ENCODE measurements around a stretch of chr13.

DNA sequence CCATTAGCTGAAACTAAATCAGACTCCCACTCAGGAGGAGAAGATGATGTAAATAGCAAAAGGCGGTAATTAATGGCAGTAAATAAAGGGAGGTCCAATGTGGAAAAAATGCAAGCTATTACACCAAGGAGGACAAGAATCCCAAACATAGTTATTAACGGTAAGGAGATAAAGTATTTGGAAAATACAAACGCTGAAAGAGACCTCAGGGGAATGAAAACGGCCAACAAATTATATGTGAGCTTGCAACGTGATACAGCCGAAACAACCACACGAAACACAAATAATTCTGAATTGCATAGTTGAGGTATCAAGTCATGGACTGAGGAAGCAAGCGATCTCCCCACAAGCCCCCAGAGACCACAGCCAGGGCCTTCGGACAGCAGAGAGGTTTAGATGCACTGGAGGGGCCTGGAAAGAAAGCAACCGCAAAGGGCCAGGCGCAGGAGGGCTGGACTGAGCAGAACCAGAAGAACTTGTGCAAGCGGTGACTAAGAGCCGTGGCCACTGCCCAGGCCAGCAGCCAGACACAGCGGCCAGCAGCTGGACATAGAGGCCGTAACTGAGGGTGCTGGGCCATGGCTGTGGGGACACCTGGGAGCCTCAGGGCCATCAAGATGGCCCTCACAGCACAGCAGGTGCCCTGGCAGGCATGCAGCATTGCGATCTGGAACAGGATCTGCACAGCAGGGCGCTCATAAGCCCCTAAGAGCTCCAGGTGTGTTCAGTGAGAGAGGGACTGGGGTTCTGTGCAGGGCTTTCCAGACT lies 131.4 kb downstream of the TNFRSF19 start:
- PRO-cap, 3 experiments, result no peak in any of the 3 experiments
- RAMPAGE, long total RNA, 4 experiments, result no peak in any of the 4 experiments
- RRBS, result no CpG with 5 or more reads among the region's 17 CpGs

DNA sequence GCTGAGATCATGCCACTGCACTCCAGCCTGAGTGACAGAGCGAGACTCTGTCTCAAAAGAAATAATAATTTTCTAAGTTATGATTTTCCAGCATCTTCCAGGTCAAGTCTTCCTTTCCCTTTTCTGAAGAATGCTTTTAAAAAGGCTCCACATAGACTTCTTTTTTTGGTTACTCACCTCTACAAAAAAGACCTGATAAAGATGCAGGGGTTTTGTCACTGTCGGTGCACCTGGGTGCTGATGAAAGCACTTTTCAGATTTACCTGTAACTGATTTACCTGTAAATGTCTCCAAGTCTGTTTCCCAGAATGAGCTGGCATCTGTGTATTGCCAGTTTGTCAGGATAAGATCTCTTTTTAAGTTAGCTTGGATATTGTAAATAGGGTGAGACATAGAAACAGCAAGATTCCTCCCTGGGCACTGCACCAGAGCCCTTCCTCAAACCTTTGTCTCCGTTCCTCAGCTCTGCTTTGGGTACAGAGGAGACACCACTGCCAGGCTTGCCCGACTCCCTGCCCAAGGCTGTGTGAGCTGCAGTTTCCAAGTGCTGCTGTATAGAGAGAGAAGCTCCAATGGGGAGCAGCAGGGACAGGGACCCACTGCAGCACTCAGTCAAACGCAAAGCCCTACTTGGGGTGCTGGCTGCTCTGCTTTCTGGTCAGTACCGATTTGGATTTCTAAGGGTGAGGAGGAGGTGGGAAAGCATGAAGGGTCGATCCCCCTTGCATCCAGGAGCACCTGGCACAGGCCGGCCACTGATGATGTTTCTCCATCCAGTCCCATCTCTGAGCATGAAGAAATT lies 158.6 kb downstream of the TNFRSF19 start:
- PRO-cap, 3 experiments, result no peak in any of the 3 experiments
- RAMPAGE, long total RNA, 4 experiments, result no peak in any of the 4 experiments
- RRBS, result no CpG with 5 or more reads among the region's 8 CpGs

DNA sequence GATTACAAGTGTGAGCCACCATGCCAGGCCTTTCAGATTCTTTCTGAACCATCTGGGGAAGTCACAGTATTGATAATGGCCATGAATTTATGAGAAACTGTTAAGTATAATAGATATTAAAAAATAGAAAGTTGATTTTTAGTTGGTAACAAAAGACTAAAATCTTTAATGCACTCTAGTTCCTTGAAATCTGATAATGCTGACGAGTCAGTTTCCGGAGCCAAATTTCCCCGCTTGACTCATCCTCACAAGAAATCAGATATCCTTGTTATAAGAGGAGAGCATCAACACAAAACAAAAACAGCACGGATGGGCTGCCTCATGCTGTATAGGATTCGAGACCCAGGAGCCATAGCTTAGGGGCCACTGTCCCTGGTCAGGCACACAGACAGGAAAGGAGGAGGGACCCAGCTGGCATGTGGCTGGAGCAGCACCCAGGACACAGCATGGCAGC lies 110.4 kb upstream of the SPATA13 start:
- PRO-cap, 3 experiments, result peak in 1 of 3 experiments; most common plus-strand start position 297 of the sequence (in 1)
- RAMPAGE, long total RNA, 4 experiments, result no peak in any of the 4 experiments
- RRBS, result no CpG with 5 or more reads among the region's 5 CpGs

- PRO-cap, 3 experiments, result no peak in any of the 3 experiments
- RAMPAGE, long total RNA, 4 experiments, result no peak in any of the 4 experiments
- RRBS, result no CpG with 5 or more reads among the region's 9 CpGs
Measured at GRCh38 chr13:24124925-24125458, 35.5 kb upstream of the SPATA13 start.

GRCh38 chr13:24159744-24160421 lies 637 bp upstream of the SPATA13 start:
- PRO-cap, 3 experiments, result peak in 1 of 3 experiments; most common plus-strand start chr13:24159905 (in 1)
- RAMPAGE, long total RNA, 4 experiments, result no peak in any of the 4 experiments
- RRBS, result no CpG with 5 or more reads among the region's 14 CpGs

- PRO-cap, 3 experiments, result no peak in any of the 3 experiments
- RAMPAGE, long total RNA, 4 experiments, result no peak in any of the 4 experiments
- RRBS, result 56% methylated on average over 2 of the region's 21 CpGs
Measured at GRCh38 chr13:24223770-24224295, 63.3 kb downstream of the SPATA13 start.

DNA sequence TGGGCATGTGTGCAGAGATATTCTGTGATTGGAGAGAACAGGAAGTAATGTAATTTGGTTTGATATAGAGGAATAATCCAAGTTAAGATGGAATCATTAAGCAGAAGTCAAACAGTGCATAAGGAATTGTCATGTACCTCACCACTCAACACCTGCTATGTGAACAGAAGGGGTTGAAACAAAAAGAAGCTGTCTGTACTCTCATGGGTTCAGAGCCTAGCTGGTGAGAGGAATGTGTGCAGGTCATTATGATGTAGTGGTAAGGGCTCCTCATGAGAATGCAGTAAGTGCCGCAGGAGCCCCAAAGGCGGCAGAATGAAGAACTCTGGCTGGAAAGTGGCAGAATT lies 69.5 kb downstream of the SPATA13 start:
- PRO-cap, 3 experiments, result no peak in any of the 3 experiments
- RAMPAGE, long total RNA, 4 experiments, result no peak in any of the 4 experiments
- RRBS, result no CpG with 5 or more reads among the region's 2 CpGs

GRCh38 chr13:24473941-24474456 lies 38.6 kb downstream of the PARP4 start:
- PRO-cap, 3 experiments, result peak in 1 of 3 experiments; most common minus-strand start chr13:24474186 (in 1)
- RAMPAGE, long total RNA, 4 experiments, result no peak in any of the 4 experiments
- RRBS, result no CpG with 5 or more reads among the region's 7 CpGs

DNA sequence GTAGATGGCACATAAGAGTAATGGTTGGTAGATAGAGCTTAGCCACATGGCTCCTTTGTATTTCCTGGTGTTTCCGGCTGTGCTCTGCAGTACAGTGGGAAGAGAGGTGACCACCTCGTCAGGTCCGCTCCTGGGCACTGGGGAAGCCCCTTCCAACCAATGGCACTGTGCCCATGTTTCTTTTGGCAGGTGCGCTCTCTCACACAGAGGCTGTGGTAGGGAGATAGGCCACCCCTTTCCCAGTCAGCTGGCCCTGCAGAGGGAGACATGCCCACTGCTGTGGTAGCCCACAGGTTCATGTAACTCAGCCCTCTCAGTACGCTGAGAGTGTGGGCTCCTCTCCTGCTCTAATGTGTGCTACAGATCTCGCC lies 74.2 kb upstream of the ATP12A start:
- PRO-cap, 3 experiments, result no peak in any of the 3 experiments
- RAMPAGE, long total RNA, 4 experiments, result no peak in any of the 4 experiments
- RRBS, result no CpG with 5 or more reads among the region's 6 CpGs

DNA sequence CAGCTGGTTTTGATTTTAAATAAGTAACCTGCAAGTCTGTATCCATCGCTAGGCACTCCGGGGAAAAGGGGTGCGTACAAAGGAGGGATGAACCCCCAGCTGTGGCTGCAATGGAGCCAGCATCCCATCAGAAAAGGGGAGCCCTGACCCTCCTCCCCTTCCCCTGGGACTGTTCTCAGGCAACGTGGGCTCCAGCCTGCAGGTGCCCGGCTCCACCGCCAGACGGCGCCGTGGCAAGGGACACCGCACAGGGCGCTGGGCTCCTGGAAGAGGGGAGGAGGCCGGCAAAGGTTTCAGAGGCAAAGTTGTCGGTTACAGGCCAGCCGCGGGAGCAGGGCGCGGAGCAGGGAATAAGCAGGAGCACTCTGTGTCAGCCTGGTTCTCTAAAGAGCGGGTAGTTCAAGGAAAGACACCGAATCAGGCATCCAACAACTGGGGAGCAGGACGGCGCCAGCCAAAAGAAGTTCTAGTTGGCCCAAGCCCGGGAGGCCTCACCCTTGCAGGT lies 53.1 kb upstream of the ATP12A start:
- PRO-cap, 3 experiments, result no peak in any of the 3 experiments
- RAMPAGE, long total RNA, 4 experiments, result no peak in any of the 4 experiments
- RRBS, result 8% methylated on average over 7 of the region's 22 CpGs

- PRO-cap, 3 experiments, result no peak in any of the 3 experiments
- RAMPAGE, long total RNA, 4 experiments, result no peak in any of the 4 experiments
- RRBS, result 9% methylated on average over 19 of the region's 30 CpGs
Measured at GRCh38 chr13:24746137-24746478, 17.9 kb upstream of the RNF17 start.

- PRO-cap, 3 experiments, result no peak in any of the 3 experiments
- RAMPAGE, long total RNA, 4 experiments, result no peak in any of the 4 experiments
- RRBS, result no CpG with 5 or more reads among the region's 14 CpGs
Measured at GRCh38 chr13:24764318-24764618, 299 bp downstream of the RNF17 start.

GRCh38 chr13:25017801-25018307 lies 78.1 kb upstream of the PABPC3 start:
- PRO-cap, 3 experiments, result peak in 1 of 3 experiments; most common plus-strand start chr13:25018160 (in 1)
- RAMPAGE, long total RNA, 4 experiments, result no peak in any of the 4 experiments
- RRBS, result no CpG with 5 or more reads among the region's 39 CpGs

GRCh38 chr13:25169422-25170126 lies 2.5 kb downstream of the AMER2 start:
- PRO-cap, 3 experiments, result no peak in any of the 3 experiments
- RAMPAGE, long total RNA, 4 experiments, result no peak in any of the 4 experiments
- RRBS, result 83% methylated on average over 13 of the region's 31 CpGs

DNA sequence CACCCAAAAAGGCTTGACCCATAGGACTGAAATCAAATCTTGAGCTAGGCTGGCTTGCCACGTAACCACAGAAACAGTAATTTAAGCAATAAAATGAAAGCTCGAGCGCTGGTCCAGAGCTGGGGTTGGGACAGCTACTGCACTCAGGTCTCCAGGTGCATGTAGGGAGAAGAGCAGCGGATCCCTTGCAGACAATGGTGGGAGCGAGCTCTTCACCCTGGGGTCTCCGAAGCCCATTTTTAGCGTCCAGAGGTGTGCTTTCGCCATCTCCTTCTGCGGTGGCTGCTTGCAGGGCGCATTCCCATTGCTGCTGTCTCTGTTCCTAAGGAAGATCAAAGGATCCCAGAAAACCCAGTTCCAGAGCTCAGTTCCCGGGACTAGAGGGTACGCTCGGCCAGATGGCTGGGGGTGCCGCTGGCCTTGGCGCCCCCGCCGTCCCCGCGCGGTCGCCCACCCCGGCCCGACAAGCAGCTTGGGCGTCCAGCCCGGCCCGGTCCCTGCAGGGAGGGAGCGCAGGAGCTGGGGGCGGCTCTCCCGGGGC lies 96.5 kb downstream of the ATP8A2 start:
- PRO-cap, 3 experiments, result no peak in any of the 3 experiments
- RAMPAGE, long total RNA, 4 experiments, result no peak in any of the 4 experiments
- RRBS, result 6% methylated on average over 15 of the region's 29 CpGs

GRCh38 chr13:26133186-26133845 lies 81.5 kb upstream of the SHISA2 start:
- PRO-cap, 3 experiments, result peak in 1 of 3 experiments; most common minus-strand start chr13:26133446 (in 1)
- RAMPAGE, long total RNA, 4 experiments, result no peak in any of the 4 experiments
- RRBS, result no CpG with 5 or more reads among the region's 3 CpGs

DNA sequence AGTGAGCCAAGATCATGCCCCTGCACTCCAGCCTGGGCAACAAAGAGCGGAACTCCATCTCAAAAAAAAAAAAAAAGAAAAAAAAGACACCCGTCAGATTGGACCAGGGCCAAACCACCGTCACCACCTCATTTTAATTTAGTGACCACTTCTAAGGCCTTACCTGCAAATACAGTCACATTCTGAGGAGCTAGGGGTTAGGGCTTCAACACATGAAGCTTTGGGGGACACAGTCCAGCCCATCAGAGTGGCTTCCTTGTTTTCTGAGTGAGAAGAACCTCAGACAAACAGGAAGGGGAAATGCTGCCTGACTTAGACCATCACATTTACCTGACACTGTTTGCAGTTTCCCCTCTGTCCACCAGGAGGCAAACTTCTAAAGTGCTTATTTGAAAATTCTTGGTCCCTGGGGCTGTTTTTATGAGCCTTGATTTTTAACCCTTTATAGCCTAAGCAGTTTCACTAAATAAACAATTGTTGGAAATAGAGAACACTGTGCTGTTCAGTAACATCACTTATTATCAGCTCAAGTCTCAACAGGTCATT lies 75.0 kb upstream of the WASF3 start:
- PRO-cap, 3 experiments, result no peak in any of the 3 experiments
- RAMPAGE, long total RNA, 4 experiments, result no peak in any of the 4 experiments
- RRBS, result no CpG with 5 or more reads among the region's 3 CpGs

DNA sequence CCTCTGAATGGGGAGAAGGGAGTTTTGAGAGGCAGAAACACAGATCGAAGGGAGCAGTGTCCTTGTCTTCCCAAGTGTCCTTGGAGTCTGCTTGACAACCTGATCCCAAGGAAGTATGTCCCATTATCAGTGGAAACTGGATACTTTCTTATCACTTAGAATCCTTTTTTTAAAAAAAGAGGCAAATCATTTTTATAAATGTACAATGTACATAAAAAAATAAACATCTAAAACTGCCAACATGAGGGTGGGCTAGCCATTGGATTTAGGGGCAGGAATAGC lies 195.5 kb upstream of the GPR12 start:
- PRO-cap, 3 experiments, result no peak in any of the 3 experiments
- RAMPAGE, long total RNA, 4 experiments, result no peak in any of the 4 experiments
- RRBS, result no CpG with 5 or more reads among the region's 1 CpG

DNA sequence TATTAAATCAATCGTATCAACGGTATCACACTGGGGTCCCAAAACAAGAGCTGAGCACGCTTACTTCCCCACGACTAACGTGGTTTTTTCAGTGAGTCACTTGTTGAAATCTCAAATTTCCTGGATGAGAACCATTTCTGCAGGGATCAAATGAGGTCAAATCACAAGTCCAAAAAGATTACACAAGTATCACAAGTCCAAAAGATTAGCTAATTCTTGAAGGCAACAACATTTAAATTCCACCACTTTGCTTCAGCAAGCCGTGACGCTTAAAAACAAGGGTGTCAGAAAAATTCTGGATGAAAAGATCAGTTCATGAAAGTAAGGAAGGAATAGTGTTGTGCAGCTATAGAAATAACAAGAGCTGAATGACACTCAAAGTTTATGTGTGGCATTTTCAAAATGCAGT lies 40.9 kb downstream of the USP12 start:
- PRO-cap, 3 experiments, result peak in 1 of 3 experiments; most common minus-strand start position 79 of the sequence (in 1)
- RAMPAGE, long total RNA, 4 experiments, result no peak in any of the 4 experiments
- RRBS, result no CpG with 5 or more reads among the region's 7 CpGs

DNA sequence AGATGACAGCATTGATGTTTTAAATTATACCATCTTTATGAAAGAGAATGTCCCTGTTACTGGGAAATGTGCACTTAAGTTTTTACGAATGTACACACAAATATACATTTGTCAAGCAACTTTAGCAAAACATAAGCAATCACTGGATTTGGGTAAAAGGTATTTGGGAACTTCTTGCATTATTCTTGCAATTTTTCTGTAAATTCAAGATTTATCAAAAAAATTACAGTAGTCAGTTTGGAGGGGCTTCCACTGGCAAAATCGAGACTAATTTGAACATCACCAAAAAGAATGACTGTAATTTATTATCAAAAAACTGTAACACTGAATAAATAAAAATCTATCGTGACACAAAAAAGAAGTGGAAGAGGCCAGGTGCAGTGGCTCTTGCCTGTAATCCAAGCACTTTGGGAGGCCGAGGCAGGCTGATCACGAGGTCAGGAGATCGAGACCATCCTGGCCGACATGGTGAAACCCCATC lies 29.1 kb downstream of the USP12 start:
- PRO-cap, 3 experiments, result no peak in any of the 3 experiments
- RAMPAGE, long total RNA, 4 experiments, result no peak in any of the 4 experiments
- RRBS, result no CpG with 5 or more reads among the region's 7 CpGs